Daoy (cell line): Measurements from ENCODE around the gene KMT2C.

DNA sequence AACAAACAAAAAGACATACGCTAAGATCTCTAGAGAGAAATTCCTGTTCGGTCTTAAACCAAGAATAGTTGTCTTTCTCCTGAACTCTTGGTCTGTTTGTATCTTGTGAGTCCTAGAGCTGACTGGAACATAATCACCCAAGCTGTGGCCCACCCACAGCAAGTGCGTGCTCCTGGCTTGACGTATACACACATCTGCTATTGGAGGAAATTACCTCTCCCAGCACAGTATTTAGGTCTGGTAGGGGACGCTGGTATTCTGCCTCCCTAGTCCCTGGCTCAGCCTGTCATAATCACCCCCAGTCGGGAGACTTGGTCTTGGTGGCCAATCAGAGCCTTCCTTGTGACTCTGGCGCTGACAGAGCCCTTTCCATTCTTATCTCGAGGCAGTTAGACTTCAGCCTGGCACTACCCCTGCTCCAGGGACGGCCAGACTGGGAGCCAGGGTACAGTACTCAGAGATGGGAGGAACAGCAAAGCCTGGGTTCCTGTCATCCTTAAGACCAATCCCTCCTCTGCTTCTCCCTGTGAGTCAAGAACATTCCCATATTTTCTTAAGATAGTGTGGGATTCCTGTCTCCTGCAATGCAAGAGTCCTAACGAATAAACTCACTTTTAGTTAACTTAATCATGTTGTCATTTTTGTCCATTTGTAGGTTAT lies 14.3 kb upstream of the PRKAG2 start:
- RAMPAGE, long total RNA = no peak

GRCh38 chr7:151895061-151895515 lies 18.2 kb upstream of the PRKAG2 start:
- RAMPAGE, long total RNA = no peak

DNA sequence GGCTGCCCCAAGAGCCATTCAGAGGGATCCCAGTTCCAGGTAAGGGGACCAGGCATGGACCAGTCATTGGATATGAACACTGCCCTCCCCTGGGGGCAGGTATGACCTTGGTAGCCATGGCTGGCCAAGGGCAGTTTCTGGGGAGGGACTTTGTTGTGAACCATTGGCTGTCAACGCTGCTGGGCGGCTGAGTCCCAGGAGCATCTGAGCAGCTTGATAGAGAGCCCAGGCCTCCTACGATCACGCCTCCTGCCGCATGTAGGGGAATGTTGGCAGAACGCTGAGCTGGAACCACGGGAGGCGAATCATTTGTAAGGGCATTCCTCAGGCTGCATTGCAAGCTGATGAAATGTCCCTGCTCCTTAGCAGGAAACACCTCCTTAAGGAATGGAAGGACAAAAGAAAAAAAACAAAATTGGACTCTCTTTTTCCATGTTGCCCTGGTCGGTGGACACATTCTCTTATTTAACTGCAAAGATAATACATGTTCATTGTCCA lies 31.9 kb downstream of the GALNTL5 start:
- RAMPAGE, long total RNA = no peak

DNA sequence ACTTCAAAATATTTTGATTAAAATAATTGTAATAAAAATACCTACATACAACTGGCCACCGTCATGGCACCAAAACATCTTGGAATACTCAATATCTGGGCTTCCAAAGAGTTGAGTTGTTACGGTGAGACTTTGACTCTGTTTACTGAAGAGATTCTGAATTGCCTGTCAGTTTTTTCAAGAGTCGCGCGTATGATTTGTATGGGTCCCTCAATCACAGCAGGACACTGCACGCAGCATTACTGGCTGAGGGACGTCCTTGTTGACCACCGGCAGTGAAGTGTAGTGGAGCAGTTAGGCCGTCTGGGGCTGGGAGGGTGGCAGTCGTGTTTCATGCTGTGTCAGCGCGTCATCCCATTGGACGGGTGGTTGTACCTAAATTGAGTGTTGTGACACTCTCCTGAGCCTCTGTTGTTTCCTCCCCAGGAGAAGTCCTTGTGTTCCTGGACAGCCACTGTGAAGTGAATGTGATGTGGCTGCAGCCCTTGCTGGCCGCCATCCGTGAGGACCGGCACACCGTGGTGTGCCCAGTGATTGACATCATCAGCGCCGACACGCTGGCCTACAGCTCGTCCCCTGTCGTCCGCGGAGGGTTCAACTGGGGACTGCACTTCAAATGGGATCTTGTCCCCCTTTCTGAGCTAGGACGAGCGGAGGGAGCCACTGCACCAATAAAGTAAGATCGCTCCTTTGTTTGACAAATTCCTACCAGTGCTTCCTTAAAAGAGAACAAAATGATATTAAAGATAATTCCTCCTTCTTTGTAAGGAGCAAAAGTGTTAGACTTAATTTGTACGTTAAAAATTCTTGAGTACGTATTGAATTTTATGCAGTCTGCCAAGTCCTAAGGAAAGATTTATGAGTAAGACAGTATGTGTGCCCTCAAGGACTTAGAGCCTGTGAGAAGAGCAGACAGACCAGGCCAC lies 82.4 kb downstream of the GALNT11 start:
- RAMPAGE, long total RNA = no peak

- RAMPAGE, long total RNA = no peak
These were observed 118.8 kb downstream of the GALNT11 start for GRCh38 chr7:152144063-152144959.

DNA sequence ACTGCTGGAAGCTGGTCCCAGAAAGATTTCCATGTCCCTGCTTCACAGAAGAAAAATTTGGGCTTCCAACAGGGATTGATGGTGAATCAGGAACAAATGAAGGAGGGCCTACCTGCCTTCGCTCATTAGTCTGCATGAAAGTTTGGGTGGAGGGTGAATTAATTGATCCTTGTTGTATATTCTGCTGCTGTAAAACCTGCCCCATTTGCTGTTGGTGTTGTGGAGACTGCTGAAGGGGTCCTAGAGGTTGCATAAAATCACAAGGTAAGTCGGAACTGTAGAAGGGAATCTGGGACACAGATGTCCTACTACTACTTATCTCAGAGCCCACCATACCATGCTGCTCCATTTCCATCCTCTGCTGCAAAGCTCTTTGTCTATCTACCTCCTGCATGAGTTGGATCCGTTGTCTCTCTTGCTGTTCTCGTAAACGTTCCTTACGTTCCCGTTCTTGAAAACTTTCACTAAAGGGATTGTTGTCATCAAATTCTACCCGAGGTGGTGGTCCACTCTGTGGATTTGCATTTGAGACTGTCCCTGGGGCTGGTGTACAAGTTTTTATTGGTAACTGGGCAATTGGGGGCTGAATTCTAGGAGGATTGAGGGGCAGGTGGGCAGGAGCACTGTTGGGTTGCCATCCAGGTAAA lies 137.6 kb downstream of the GALNT11 start:
- RAMPAGE, long total RNA = no peak

- RAMPAGE, long total RNA = no peak
These were observed 151.8 kb downstream of the GALNT11 start for GRCh38 chr7:152176897-152178077.

- RAMPAGE, long total RNA = no peak
These were observed at the start of gene KMT2C for GRCh38 chr7:152435319-152436239. Gene KMT2C (minus strand): TSS chr7:152436003.

DNA sequence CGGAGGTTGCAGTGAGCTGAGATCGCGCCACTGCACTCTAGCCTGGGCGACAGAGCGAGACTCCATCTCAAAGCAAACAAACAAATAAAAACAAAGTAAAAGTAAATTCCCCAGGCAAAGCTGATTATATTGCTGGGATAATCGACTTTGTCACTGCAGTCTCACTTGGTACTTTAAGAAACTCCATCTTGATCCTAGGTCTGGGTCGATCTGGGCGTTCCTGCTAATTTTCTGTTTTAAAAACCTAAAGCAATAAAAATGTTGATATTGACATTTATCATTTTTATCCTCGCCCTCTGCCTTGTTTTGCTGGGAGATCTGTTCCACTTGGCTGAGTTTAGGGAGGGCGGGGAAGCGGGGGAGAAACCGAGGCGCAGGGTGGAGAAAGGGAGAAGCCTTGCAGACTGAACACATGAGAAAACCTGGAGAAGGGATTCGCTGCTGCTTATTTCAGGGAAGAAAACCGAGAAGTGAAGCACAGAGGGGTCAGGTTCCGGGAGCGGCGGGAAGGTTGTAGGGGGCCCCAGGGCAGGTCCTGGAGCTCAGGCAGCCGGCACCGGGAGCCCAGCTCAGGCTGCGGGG lies 27.2 kb upstream of the KMT2C start:
- RAMPAGE, long total RNA = no peak

GRCh38 chr7:152463893-152464387 lies 28.1 kb upstream of the KMT2C start:
- RAMPAGE, long total RNA = no peak

- RAMPAGE, long total RNA = no peak
These were observed 42.2 kb downstream of the ACTR3B start for GRCh38 chr7:152801573-152802330.

GRCh38 chr7:152851792-152852404 lies 92.3 kb downstream of the ACTR3B start:
- RAMPAGE, long total RNA = no peak

- RAMPAGE, long total RNA = no peak
These were observed 173.5 kb downstream of the ACTR3B start for GRCh38 chr7:152933061-152933473.

- RAMPAGE, long total RNA = no peak
These were observed 303.9 kb upstream of the DPP6 start for GRCh38 chr7:153748017-153749015.

DNA sequence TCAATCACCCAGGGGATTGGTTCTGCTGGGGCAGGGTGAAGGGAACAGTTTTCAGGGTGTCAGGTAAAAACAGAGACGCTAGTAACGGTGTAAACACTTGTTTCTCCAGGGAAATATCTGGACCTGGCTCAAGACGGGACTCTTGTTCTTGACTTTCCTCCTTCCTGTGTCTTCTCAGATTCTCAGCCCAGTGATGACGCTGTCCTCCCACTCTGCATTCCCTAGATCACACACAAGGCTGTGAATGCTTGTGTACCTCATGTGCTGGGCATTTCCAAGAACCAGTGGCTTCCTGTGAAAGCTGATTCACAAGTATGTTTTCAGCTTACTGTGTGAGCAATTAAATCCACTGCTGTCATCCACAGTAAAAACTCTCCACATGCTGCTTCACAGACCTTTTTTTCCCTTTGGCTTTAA lies 193.9 kb upstream of the DPP6 start:
- RAMPAGE, long total RNA = no peak

- RAMPAGE, long total RNA = no peak
These were observed 74.4 kb downstream of the PAXIP1 start for GRCh38 chr7:154928349-154929028.

- RAMPAGE, long total RNA = no peak
These were observed 1.1 kb downstream of the HTR5A start for GRCh38 chr7:155071129-155071794.

DNA sequence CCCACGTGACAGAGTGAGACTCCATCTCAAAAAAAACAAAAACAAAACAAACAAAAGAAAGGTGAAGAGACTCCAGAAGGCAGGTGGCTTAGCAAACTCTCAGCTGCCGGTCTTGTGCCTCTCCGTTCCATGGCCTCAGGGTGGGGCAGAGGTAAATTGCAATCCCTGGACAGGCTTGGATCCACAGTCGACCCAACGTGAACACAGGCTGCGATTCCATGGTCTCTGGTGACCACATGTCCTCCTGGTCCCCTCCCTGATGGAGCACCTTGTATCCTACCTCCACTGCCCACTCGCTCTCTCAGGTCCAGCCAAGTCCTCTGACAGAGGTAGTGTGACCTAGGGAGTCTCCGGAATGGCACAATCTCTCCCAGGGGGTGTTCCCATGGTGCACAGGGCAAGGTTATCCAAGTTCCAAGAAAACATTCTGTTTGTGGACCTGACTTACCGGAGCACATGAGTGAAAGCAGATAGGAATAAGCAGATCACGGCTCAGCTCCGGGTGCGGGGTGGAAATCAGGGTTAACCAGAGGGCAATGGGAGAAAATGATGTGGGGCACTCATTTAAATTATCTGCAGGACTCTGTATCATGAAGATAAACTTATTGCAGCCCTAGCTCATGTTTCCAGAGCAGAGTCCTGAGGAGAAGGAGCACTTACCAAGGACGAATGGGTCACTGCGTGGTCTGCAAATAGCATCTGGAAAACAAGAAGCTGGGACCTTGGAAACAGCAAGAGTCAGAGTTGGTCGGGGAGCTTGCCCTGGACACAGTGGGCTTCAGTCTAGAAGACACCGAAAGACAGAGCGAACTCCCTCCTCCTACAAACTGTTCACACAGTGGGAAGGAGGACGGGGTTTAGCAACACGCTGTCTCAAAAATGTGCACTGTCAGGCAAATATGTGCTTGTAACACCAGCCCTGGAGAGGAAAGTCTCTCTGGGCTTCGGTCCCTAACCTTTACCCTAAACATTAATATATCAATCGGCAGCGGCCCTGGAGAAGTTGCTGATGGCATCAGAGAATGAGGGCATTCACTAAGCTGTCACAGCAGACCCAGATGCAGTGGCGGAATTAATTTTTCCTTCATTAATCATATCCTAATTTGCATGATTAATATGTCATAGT lies 45.7 kb upstream of the INSIG1 start:
- RAMPAGE, long total RNA = no peak

- RAMPAGE, long total RNA = no peak
These were observed 27.7 kb upstream of the INSIG1 start for GRCh38 chr7:155270047-155270351.

DNA sequence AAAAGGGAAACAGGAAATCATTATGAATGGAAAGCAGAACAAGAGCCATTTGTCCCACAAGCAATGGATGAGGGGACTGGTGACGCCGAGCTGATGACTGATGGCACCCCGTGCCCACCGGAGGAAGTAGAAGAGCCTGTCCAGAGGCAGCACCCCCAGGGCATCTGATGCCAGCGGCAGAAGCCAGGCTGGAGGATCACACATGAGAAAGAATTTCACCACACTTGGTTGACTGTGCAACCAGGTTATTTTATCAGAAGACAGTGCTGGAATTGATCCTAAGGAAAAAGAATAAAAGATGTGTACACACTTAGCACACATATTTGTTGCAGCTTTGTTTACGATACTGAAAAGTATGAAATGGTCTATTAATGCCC lies 14.9 kb upstream of the INSIG1 start:
- RAMPAGE, long total RNA = no peak